T47D (cell line): ENCODE results near the genes ADNP, MOCS3 and NFATC2.

GRCh38 chr20:50502616-50503357, 7.4 kb upstream of the PTPN1 start:
- RRBS: no CpG with 5 or more reads among the region's 7 CpGs

- RRBS: no CpG with 5 or more reads among the region's 6 CpGs
These were observed 7.3 kb downstream of the PTPN1 start for GRCh38 chr20:50517423-50518005.

GRCh38 chr20:50537793-50538605, 27.8 kb downstream of the PTPN1 start:
- RRBS: no CpG with 5 or more reads among the region's 9 CpGs

GRCh38 chr20:50541541-50542116, 31.4 kb downstream of the PTPN1 start:
- RRBS: no CpG with 5 or more reads among the region's 8 CpGs

- RRBS: no CpG with 5 or more reads among the region's 6 CpGs
These were observed 33.0 kb downstream of the PTPN1 start for GRCh38 chr20:50542958-50543776.

GRCh38 chr20:50562192-50563099, 52.3 kb downstream of the PTPN1 start:
- RRBS: no CpG with 5 or more reads among the region's 12 CpGs

GRCh38 chr20:50592128-50593485, 82.4 kb downstream of the PTPN1 start:
- RRBS: no CpG with 5 or more reads among the region's 30 CpGs

GRCh38 chr20:50732395-50732841, 1.0 kb downstream of the PARD6B start:
- RRBS: no CpG with 5 or more reads among the region's 5 CpGs

- RRBS: no CpG with 5 or more reads among the region's 6 CpGs
These were observed 13.1 kb downstream of the PARD6B start for GRCh38 chr20:50744346-50744939.

- RRBS: no CpG with 5 or more reads among the region's 6 CpGs
These were observed 27.2 kb downstream of the BCAS4 start for GRCh38 chr20:50822056-50822403.

DNA sequence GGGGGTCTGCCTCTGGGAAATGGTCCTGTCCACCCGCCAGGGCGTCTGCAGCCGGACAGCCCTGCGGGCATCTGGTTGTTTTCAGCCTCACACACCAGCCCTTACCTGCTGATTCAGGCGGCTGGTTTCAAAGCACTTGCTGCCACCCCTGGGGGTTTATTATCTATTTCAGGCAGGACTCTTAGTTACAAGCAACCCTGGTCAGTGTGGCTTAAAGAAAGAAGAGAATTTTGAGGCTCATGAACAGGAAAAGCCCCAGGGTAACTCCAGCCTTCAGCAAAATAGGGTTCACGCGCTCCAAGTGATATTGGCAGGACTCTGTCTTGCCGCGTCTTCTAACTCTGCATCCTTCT, 59.9 kb downstream of the ADNP start:
- RRBS: 95% methylated on average over 3 of the region's 9 CpGs

DNA sequence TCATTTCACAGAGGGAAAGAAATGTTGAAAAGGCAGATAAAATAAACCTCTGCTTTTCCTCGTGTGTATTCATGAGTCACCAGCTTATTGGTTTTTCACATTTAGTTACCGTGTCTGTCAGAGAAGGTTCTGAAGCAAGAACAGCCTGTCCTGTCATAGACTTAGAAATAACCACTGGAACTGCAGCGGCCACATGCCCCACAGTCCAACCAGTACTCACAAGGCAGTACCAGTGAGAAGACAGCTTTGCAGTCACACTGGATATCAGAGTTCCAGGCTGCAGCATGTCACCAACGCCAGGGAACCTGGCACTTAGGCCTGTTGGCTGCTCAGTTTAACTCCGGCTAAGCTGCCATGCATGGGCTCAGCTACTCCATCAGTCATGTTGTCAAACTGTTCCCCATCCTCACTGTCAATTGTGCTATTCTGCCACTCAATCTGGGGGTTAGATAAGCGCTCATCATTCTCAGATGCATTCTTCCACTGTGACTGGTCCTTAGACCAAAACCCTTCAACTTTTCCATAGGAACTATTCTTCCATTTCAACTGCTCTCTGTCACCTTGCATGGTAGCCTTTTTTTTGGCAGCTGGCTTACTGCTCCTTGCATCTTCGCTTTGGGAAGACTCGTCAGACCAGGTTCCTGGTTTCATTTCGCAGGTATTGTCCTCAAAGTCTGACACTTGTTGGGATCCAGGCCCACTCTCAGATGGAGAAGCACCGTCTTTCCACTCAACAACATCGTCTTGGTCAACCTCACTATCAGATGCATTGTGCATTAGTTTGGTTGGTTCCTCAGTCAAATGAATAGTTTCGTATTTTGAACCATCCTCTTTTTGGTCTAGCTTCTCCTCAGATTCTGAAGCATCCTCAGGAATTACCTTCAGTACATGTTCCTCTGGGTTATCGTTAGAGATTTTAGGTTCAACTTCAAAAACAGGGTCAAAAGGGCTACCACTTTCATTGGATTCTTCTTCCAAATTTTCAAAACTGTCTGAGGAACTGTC, 39.8 kb downstream of the ADNP start:
- RRBS: no CpG with 5 or more reads among the region's 13 CpGs

GRCh38 chr20:50930788-50931549, at the start of gene ADNP:
ADNP (minus strand) TSS chr20:50931437.
- RRBS: 2% methylated on average over 45 of the region's 104 CpGs

DNA sequence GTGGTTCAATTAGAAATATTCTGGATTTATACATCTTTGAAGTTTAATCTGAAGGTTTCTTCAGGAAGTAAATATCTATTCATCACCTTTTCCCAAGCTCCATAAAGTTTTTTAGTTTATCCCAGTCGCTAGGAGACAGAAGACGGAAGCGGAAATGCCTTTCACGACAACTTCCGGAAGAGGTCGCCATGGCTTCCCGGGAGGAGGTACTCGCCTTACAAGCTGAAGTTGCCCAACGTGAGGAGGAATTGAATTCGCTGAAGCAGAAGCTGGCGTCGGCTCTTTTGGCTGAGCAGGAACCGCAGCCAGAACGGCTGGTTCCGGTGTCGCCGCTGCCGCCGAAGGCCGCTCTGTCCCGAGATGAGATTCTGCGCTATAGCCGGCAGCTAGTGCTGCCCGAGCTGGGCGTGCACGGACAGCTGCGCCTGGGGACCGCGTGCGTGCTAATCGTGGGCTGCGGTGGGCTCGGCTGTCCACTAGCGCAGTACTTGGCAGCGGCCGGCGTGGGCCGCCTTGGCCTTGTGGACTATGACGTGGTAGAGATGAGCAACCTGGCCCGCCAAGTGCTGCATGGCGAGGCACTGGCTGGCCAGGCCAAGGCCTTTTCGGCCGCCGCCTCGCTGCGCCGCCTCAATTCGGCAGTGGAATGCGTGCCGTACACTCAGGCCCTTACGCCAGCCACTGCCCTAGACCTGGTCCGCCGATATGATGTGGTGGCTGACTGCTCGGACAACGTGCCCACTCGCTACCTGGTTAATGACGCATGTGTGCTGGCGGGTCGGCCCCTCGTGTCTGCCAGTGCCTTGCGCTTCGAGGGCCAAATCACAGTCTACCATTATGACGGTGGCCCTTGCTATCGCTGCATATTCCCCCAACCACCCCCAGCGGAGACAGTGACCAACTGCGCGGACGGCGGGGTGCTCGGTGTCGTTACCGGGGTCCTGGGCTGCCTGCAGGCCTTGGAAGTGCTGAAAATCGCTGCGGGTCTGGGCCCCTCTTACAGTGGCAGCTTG, at the start of gene MOCS3:
Gene MOCS3 (plus strand): TSS at position 164 of the 1,013 bp plus-strand sequence.
- RRBS: 1% methylated on average over 17 of the region's 74 CpGs

DNA sequence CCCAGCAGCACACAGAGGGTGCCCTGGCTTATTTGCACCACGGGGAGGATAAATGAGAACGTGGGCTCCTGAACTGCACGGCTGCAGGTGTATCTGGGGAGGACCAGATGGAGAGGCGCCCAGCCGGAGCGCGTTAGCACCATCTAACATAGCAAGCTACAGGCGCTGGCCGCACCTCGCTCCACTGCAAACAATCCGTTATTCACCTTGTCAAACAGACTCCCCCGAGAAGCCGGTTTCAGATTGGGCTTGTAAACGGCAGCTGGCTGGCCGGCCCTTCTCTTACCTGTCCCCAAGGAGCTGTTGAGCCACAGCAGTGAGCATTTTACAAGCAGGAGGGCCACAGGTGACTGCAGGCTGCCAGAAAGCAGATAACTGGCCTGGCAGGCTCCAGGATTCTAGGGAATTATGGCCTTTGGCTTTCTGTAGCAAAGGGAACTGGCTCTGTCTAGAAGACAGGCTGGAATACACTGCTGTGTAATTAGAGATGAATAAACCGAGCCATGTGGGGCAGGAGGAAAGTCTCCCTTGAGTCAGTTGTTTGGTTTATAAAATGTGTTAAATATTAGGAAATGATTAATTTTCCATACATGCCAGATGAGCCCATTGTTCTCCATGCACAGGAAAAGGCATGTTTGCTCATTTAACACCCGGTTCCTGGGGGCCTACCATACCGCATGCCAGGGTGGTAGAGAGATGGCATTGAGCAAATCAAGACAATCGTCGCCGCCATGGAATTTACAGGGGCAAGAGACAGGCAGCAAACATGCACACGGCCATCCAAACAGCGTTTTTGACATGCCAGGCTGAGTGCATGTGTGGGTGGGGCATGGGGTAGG, 159.4 kb downstream of the NFATC2 start:
- RRBS: 36% methylated on average over 6 of the region's 23 CpGs

- RRBS: no CpG with 5 or more reads among the region's 7 CpGs
These were observed 128.7 kb downstream of the NFATC2 start for GRCh38 chr20:51413658-51414380.

DNA sequence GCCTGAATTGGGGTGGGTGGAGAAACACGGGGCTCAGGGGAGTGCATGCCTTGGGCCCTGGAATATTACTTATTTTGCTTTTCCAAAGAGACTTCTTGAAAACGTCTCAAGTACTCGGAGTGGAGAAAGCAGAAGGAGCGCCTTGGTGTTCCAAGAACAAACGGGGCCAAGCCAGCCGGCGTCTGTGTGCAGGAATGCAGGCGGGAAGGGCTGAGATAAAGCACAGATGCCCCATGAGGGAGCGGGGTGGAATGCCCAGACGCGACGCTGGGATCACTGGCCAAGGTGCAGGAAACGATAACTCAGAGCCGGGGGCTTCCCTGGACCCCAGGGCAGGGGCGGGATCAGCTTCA, 114.2 kb downstream of the NFATC2 start:
- RRBS: 63% methylated on average over 3 of the region's 15 CpGs

DNA sequence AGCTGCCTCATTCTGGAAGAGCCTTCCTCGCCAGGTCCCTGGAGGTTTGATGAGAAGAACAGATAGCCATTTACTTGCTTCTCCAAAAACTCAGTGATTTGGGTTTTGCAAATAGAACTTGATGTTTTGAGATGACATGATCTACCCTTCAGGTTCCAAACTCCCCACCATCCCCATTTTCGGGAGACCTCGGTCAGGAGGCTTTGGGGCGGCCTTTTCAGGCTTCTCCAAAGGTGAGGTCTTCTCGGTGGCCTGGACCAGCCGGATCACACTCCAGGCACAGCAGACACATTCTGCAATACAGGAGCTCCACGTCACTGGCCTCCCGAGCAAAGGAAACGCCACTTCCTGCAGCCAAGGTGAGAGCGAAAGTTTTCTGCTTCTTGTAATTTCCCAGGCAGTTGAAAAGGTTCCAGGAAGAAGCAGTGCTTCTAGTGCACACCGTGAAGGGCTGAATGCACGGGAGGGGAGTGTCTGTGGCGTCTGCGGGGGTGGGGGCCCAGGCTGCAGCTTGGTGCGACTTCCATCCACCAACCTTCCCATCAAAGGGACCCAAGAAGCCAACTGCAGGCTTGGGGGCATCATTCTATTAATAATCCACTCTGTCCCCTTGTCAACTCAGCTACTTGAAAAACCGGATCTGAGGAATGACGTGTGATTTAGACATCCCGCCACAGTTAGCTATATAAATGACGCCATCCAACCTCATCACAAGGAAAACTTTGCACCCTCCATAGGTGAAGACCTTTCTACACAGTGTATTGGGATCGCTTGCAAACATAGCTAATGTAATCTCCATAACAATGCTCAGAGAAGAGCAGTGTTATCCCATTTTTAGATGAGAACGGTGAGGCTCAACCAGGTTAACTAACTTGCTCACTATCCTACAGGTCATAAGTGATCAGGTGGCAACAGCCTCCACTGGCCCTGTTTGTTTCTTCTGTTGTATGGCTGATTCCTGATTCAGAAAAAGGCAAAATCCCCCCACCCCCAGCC, 61.1 kb downstream of the NFATC2 start:
- RRBS: no CpG with 5 or more reads among the region's 21 CpGs

GRCh38 chr20:51491906-51493238, 50.1 kb downstream of the NFATC2 start:
- RRBS: 79% methylated on average over 11 of the region's 57 CpGs

DNA sequence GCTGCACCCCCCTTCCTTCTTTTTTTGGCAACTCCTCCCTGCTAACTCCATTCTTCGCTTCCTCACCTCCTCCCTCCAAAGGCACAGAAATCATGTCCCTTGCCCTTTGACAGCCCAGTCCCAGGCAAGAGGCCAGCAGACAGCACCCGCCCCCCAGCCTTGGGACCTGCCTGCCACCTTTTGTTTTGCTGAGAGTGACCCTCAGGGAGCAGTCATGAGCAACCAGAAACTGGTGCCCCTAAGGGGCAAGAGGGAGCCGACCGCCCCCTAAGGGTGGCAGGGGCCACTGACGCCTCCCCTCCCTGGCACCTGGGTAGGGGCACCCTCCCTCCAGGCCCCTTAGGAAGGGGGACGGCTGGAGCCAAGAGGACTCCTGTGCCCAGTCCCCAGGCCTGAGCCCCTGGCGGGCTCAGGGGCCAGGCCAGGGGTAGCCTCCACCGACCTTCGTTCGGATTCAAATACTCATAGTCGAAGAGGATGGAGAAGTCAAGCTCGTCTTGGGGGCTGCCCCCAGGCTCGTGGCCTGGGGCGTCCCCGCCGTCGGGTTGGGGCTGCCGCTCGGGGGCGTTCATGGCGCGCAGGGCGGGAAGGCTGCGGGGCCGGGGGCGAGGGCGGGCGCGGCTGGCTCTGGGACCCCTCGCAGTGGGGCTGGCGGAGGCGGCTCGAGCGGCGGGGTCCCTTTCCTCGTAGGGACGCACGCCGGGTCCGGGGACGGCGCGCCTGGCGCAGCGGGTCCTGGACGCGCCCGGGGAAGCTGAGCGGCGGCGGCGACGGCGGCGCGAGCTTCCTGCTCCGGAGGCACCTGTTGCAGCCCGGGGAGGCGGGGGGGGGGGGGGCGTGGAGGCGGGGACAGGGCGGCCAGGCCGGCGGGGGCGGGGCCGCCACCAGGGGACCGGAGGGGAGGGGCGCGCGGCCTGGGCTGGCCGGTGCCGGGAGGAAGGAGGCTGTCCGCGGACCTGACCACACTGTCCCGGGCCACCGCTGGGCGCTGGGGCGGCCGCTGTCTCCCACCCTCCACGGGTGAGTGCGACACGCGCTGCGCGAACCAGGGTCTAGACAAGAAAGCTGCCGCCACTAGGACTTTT, at the start of gene NFATC2:
Gene NFATC2 (minus strand): TSS at position 792 of the 1,085 bp plus-strand sequence.
- RRBS: 2% methylated on average over 36 of the region's 86 CpGs